ENCODE measurements around a stretch of chr17.

GRCh38 chr17:68199677-68200131 lies 48.1 kb upstream of the AMZ2 start:
- PRO-cap, 7 experiments: no peak in any of the 7 experiments
- RAMPAGE, long total RNA, 2 experiments: no peak in any of the 2 experiments

DNA sequence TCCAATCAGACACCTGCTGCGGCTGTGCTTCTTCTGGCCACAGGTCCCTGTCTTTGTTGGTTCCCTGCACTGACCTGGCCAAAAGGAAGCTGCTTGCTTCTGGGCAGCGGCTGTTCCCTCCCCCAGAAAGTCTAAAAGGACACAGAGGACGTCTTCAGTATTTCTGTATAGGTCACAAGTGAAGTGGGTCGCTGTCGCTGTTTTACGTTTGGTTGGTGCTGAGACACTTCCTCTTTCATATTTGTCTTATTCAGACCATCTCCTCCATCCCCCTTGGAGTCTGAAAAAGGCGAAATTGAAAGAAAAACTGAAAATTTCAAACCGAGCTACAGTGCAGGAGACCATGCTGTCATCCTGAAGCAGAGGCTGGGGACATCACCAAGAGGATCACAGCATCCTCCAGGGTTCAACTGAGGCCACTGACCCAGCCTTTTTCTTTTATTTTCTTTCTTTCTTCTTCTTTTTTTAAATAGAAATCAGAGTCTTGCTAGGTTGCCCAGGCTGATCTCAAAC lies 10.0 kb upstream of the AMZ2 start:
- PRO-cap, 7 experiments: peak in 3 of 7 experiments; most common plus-strand start position 310 of the sequence (in 1); most common minus-strand start position 133 of the sequence (in 3)
- RAMPAGE, long total RNA, 2 experiments: no peak in any of the 2 experiments

GRCh38 chr17:68249201-68249833 lies 1.5 kb downstream of the AMZ2 start:
- PRO-cap, 7 experiments: no peak in any of the 7 experiments
- RAMPAGE, long total RNA, 2 experiments: no peak in any of the 2 experiments

DNA sequence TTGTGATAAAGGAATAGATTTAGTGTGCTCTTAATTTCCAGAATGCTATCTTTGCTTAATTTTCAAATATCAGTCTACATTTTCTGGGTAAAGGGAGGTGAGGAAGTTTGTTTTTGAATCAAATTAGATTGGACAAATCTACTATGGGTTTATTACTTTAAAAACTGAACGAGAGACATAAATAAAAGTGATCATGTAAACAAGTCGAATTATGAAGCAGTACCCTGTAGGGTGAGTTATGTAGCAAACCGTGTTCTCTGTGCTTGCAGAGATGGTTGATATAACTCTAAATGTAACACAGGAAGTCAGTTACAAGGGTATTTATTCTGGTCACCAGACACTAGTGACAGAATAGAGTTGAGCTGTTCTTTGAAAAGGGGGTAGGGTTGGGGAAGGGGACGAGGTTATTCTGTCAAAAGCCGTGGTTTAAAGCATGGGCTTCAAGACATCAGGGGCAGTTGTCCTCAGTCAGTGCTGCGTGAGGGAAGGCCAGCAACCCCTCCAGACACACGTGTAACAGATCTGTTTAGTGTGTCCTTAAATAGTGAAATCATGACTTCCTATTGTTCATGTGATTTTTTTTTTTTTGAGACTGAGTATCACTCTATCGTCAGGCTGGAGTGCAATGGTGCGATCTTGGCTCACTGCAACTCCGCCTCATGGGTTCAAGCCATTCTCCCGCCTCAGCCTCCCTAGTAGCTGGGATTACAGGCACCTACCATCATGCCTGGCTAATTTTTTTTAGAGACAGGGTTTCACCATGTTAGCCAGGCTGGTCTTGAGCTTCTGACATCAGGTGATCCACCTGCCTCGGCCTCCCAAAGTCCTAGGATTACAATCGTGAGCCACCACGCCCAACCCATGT lies 5.6 kb downstream of the AMZ2 start:
- PRO-cap, 7 experiments: no peak in any of the 7 experiments
- RAMPAGE, long total RNA, 2 experiments: no peak in any of the 2 experiments

- PRO-cap, 7 experiments: no peak in any of the 7 experiments
- RAMPAGE, long total RNA, 2 experiments: no peak in any of the 2 experiments
Measured at GRCh38 chr17:68437459-68437879, 19.8 kb downstream of the WIPI1 start.

GRCh38 chr17:68446395-68447178 lies 10.7 kb downstream of the WIPI1 start:
- PRO-cap, 7 experiments: no peak in any of the 7 experiments
- RAMPAGE, long total RNA, 2 experiments: no peak in any of the 2 experiments

DNA sequence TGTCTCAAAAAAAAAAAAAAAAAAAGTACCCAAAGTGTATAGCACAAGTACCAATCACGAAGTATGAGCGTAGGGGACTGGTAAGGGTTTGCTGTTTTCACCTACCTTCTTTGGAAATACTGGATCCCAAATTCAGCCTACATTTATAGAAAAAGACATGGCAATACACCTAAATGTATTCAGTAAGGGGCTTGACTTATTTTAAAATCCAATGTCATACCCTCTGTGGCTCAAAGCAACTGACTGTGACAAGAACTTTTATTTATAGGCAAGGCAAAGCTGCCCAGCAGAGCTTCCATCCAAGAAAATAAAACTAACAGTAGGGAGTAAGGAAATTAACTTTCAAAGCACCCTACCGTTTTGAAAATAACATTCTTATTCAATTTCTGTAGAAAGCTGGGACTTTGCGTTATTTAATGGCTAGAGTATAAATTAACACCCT lies 1.9 kb downstream of the WIPI1 start:
- PRO-cap, 7 experiments: no peak in any of the 7 experiments
- RAMPAGE, long total RNA, 2 experiments: no peak in any of the 2 experiments

DNA sequence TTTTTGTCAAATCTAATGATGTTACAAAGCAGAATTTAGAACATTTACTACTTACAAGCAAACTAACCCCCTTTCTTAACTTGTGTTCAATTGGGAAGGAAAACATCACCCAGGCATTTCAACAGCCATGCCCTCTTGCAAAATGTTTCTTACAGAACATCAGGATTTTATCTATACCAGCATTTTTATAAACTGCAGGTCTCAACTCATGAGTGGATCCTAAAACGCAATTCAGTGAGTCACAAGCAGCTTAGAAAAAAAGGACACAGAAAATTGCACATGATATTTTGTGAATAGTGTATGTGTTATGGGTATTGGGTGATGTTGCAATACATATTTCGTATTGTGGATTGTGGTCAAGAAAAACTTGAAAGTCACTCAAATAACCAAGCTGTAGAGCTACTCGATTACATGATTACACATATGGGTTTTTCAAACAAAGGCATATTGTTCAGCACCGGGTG lies 1.5 kb downstream of the WIPI1 start:
- PRO-cap, 7 experiments: no peak in any of the 7 experiments
- RAMPAGE, long total RNA, 2 experiments: no peak in any of the 2 experiments

- PRO-cap, 7 experiments: peak in 7 of 7 experiments; most common plus-strand start chr17:68456928 (in 5); most common minus-strand start chr17:68456791 (in 4)
- RAMPAGE, long total RNA, 2 experiments: no peak in any of the 2 experiments
Measured at GRCh38 chr17:68456262-68457013, 858 bp downstream of the WIPI1 start.

GRCh38 chr17:68573512-68573980 lies 27.6 kb downstream of the FAM20A start:
- PRO-cap, 7 experiments: no peak in any of the 7 experiments
- RAMPAGE, long total RNA, 2 experiments: no peak in any of the 2 experiments

GRCh38 chr17:68579674-68580006 lies 21.5 kb downstream of the FAM20A start:
- PRO-cap, 7 experiments: no peak in any of the 7 experiments
- RAMPAGE, long total RNA, 2 experiments: no peak in any of the 2 experiments

DNA sequence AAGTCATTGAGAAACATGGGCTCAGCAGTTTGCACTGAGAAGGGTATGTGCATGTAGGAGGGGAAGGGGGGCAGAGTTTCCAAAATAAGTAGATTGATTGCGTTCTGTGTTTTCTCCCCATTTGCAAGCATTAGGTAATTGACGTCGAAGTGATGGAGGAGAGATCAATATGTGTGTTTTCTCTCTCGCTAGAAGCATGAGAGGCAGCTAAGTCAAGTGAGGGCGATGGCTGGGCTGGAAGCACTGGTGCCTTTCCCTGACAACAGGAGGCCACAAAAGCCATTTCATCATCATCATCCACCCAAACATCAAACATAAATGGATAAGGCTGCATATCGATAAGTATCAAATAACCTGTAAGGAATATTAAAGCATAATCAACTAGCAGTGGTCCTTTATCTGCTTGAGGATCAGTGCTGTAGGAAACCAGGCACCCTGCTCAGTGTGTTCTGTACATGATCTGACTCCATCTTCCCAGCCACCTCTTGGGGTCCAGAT lies 18.9 kb downstream of the FAM20A start:
- PRO-cap, 7 experiments: no peak in any of the 7 experiments
- RAMPAGE, long total RNA, 2 experiments: no peak in any of the 2 experiments

GRCh38 chr17:68599085-68599571 lies 2.0 kb downstream of the FAM20A start:
- PRO-cap, 7 experiments: no peak in any of the 7 experiments
- RAMPAGE, long total RNA, 2 experiments: no peak in any of the 2 experiments

GRCh38 chr17:68749639-68750345 lies 148.6 kb upstream of the FAM20A start:
- PRO-cap, 7 experiments: peak in 2 of 7 experiments; most common plus-strand start chr17:68750146 (in 1); most common minus-strand start chr17:68750065 (in 2)
- RAMPAGE, long total RNA, 2 experiments: no peak in any of the 2 experiments

DNA sequence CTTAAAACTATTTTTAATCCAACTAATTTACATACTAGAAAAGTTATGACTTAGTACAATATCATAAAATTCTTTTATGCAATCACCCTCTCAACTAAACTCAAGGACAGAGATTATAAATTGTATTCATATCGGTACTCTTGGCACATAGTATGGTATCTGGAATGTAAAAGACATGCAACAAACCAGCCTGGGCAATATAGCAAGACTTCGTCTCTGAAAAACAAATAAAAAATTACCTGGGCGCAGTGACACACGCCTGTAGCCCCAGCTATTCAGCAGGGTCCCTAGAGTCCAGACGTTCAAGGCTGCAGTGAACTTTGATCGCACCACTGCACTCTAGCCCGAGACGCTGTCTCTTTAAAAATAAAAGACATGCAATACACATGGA lies 1.5 kb downstream of the ABCA5 start:
- PRO-cap, 7 experiments: no peak in any of the 7 experiments
- RAMPAGE, long total RNA, 2 experiments: no peak in any of the 2 experiments

DNA sequence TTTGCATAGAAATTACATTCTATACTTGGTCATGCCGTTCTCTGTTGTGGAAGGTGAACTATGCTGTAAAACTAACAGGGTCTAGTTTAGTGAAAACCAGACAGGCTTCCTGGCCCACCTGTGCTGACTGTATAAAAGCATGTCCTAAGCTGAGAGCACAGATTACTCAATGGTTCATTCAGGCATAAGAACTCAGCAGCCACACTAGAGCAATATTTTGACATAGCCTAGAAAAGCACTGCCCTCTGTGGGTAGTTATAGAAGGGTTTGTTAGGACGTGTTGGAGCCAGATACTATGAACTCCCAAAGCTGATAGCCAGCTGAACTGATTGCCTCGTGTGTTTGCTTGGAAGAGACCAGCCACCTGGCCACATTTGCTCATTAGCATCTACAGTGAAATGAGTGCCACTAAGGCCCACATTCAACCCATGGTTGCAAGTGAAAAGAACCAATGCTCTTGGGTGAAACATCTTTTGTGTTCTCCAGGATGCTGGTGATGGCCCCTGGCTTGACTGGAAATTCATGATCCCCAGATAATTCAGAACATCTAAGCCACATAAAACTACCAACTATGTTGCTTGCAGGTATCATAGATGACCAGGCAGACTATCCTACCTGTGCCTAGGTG lies 30.8 kb upstream of the ABCA5 start:
- PRO-cap, 7 experiments: no peak in any of the 7 experiments
- RAMPAGE, long total RNA, 2 experiments: no peak in any of the 2 experiments

- PRO-cap, 7 experiments: no peak in any of the 7 experiments
- RAMPAGE, long total RNA, 2 experiments: no peak in any of the 2 experiments
Measured at GRCh38 chr17:69576819-69577550, 162.5 kb downstream of the MAP2K6 start.

DNA sequence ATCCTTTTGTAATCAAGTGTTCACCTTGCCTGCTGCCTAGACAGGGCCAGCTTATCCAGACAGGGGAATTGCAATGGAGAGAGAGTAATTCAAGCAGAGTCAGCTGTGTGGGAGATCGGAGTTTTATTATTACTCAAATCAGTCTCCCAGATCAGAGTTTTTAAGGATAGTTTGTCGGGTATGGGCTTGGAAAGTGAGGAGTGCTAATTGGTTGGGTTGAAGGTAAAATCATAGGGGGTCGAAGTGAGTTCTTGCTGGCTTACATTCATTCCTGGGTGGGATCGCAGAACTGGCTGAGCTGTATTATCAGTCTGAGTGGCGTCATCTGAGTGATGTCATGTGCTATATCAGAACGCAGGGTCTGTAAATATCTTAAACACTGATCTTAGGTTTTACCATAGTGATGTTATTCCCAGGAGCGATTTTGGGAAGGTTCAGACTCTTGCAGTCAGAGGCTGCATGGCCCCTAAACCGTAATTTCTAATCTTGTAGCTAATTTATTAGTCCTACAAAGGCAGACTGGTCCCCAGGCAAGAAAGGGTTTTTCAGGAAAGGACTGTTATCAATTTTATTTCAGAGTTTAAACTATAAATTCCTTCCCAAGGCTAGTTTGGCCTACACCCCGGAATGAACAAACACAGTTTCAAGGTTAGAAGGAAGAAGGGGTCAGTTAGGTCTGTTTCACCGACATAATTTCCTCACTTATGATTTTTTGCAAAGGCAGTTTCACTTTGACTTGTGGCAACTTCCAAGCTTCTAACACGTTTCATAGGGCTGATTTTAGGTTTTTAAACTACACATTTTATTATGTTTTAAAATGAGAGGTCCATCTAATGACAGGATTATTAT lies 21.4 kb upstream of the KCNJ16 start:
- PRO-cap, 7 experiments: peak in 7 of 7 experiments; most common plus-strand start position 409 of the sequence (in 4); most common minus-strand start position 274 of the sequence (in 6)
- RAMPAGE, long total RNA, 2 experiments: no peak in any of the 2 experiments

GRCh38 chr17:70089164-70089363 lies 14.0 kb downstream of the KCNJ16 start:
- PRO-cap, 7 experiments: no peak in any of the 7 experiments
- RAMPAGE, long total RNA, 2 experiments: no peak in any of the 2 experiments

GRCh38 chr17:70661143-70661692 lies 491.9 kb downstream of the KCNJ2 start:
- PRO-cap, 7 experiments: no peak in any of the 7 experiments
- RAMPAGE, long total RNA, 2 experiments: no peak in any of the 2 experiments

All from ovary (tissue), 7 donors.